Heart right ventricle (tissue), 2 donors: ENCODE measurements around a stretch of chr17.

DNA sequence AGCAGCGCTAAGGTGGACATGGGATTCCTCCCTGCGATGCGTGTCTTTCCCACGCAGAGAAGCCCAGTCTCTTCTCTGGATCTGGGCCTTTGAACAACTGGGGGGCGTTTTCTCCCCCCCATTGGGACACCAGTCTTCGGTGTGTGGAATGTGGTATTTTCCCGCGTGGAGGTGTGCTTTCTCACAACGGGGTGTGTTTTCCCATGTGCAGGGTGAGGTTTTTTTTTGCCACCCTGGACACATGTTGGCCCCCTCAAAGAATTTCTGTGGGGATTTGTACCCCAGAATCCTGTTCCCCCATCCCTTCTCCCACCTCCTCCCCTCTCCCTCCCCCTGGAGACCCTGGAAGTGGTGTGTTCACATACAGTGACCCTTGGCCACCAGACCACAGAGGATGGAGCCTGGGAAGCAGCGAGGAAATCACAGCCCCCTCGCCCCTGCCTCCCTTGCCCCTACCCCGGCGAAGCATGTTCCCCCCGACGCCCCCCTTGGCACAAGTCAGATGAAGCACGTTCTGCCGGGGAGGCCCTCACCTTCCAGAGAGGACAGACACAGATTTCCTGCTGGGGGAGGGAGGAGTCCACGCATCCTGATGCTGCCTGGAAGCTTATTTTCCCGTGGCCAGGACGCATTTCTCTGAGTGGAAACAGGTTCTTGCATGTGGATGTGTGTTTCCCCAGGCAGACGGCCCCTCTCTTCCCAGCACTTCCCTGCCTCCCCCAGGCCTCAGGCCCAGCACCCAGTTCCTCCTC lies 2.0 kb upstream of the SPEM1 start:
- PRO-cap, 2 experiments, result no peak in any of the 2 experiments

DNA sequence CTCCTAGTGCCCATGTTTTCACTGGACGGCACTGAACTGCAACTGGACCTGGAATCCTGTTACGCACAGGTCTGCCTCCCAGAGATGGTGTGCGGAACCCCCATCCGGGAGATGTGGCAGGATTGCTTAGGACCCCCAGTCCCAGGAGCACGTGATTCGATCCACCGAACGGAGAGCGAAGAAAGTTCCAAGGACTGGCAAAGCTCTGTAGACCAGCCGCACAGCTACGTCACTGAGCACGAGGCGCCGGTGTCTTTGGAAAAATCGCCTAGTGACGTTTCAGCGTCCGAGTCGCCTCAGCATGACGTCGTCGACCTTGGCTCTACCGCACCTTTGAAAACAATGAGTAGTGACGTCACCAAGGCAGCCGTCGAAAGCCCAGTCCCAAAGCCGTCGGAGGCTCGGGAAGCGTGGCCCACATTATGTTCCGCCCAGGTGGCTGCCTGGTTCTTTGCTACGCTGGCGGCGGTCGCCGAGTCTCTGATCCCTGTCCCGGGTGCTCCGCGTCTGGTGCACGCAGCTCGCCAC lies 1.2 kb downstream of the TMEM102 start:
- PRO-cap, 2 experiments, result no peak in any of the 2 experiments

- PRO-cap, 2 experiments, result peak in 2 of 2 experiments; most common plus-strand start chr17:7438303 (in 1); most common minus-strand start chr17:7438185 (in 1)
Measured at GRCh38 chr17:7437982-7438898, 1.1 kb upstream of the FGF11 start.

- PRO-cap, 2 experiments, result no peak in any of the 2 experiments
Measured at GRCh38 chr17:7440686-7441372, 1.5 kb downstream of the FGF11 start.

- PRO-cap, 2 experiments, result no peak in any of the 2 experiments
Measured at GRCh38 chr17:7492475-7492740, 11.2 kb downstream of the SLC35G6 start.

- PRO-cap, 2 experiments, result no peak in any of the 2 experiments
Measured at GRCh38 chr17:7510058-7510380, 28.8 kb downstream of the SLC35G6 start.

GRCh38 chr17:7515709-7516654 lies 32.9 kb upstream of the TNFSF12 start:
- PRO-cap, 2 experiments, result no peak in any of the 2 experiments

- PRO-cap, 2 experiments, result peak in 2 of 2 experiments; most common plus-strand start chr17:7558304 (in 1); most common minus-strand start chr17:7558375 (in 2)
Measured at GRCh38 chr17:7557868-7558591, 520 bp upstream of the TNFSF13 start.

DNA sequence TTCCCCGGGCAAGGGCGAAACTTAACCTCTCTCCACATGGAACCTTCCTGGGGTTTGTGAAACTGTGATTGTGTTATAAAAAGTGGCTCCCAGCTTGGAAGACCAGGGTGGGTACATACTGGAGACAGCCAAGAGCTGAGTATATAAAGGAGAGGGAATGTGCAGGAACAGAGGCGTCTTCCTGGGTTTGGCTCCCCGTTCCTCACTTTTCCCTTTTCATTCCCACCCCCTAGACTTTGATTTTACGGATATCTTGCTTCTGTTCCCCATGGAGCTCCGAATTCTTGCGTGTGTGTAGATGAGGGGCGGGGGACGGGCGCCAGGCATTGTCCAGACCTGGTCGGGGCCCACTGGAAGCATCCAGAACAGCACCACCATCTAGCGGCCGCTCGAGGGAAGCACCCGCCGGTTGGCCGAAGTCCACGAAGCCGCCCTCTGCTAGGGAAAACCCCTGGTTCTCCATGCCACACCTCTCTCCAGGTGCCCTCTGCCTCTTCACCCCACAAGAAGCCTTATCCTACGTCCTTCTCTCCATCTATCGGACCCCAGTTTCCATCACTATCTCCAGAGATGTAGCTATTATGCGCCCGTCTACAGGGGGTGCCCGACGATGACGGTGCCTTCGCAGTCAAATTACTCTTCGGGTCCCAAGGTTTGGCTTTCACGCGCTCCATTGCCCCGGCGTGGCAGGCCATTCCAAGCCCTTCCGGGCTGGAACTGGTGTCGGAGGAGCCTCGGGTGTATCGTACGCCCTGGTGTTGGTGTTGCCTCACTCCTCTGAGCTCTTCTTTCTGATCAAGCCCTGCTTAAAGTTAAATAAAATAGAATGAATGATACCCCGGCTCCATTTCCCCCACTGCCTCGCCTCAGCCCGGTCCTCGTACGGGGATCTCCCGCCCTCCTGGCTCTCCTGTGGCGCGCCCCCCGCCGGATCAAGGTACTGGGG lies 680 bp upstream of the SENP3 start:
- PRO-cap, 2 experiments, result no peak in any of the 2 experiments

- PRO-cap, 2 experiments, result no peak in any of the 2 experiments
Measured at GRCh38 chr17:7634479-7634783, 4.5 kb downstream of the SHBG start.

DNA sequence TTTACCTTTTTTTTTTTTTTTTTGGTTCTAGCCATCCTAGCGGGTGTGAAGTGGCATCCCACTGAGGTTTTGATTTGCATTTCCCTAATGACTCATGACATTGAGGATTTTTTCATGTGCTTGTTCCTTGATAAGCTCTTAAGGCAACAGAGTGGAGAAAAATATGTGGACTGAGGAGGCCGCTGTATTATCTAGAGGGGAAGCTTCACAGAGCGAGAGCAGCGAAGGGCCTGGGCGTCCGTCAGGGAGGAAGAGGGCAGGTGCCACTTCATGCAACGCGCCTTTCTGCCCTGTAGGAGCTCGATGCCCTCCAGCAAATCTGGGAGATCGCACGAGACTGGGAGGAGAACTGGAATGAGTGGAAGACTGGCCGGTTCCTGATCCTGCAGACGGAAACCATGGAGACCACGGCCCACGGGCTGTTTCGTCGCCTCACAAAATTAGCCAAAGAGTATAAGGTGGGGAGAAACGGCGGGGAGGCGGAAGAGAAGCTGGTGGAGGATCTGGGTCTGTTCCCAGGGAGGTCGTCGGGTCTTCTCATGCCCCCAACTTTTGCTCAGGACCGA lies 50.1 kb downstream of the DNAH2 start:
- PRO-cap, 2 experiments, result no peak in any of the 2 experiments

GRCh38 chr17:7842136-7842489 lies 8.1 kb downstream of the KDM6B start:
- PRO-cap, 2 experiments, result peak in 2 of 2 experiments; most common plus-strand start chr17:7842349 (in 2); most common minus-strand start chr17:7842268 (in 2)

DNA sequence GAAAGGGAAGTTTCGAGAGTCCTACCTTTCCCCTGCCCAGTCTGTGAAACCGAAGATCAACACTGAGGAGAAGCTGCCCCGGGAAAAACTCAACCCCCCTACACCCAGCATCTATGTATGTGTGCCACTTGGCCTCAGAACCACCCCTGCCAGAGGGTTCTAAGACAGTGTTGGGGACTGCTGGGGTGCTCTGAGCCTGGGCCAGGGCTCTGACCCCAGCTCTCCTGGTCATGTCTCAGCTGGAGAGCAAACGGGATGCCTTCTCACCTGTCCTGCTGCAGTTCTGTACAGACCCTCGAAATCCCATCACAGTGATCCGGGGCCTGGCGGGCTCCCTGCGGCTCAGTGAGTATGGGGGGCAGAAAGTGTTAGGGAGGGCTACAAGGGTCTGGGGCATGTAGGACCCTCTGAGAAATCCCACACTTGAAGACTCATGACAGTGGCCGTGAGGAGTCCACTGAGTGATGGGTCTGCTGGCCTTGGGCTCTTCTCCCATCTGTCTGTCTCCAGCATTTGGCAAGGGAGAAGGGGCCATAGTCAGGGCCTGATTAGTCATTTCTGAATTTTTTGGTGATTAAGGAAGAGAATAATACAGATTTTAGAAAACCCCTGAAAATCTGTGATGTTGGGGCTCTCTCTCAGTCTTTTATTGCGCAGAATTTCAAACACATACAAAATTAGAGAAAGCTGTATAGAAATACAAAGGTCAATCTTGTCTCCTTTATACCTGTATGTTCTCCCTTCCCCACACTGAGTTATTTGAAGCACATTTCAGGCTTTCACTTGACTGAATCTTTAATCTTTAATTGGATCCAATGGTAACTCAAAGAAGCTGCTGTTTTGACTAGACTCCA lies 4.8 kb upstream of the TMEM88 start:
- PRO-cap, 2 experiments, result no peak in any of the 2 experiments

- PRO-cap, 2 experiments, result no peak in any of the 2 experiments
Measured at GRCh38 chr17:7850687-7851033, 4.2 kb upstream of the TMEM88 start.

GRCh38 chr17:7868139-7868438 lies 10.3 kb downstream of the CYB5D1 start:
- PRO-cap, 2 experiments, result no peak in any of the 2 experiments

DNA sequence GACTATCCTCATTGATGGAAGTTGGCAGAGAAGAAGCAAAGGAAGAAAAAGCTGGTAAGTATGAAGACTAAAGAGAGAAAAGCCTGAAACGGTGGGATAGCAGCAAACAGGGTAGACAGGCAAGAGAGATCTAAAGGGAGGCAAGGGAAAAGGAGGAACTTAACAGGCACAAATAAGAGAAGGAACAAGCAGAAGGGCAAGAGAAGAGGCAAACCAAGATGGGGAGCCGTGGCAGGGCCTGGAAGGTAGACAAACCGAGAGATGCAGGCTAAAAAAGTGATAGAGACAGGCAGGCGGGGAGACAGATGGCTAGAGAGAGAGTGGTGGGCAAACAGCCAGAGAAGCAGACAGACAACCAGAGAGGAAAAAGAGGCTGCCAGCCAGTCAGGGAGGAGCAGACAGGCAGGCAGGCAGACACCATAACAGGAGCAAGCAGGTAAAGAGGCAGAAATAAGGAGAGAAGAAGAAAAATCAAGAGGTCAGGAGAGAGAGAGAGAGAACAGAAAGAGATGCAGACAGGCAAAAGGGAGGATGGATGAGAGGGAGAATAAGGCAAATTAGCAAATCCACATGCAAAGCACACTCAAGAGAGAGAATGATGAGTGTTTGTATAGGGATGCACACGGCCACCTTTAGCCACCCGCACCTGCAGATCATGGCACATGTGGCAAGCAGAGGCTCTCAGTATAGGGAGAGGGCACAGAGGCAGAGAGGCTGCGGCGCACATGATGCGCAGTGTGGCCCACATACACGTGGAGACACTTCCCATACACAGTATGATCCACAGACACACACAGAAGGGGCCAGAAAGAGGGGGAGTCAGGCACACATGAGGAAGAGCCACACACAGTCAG lies 6.8 kb upstream of the CHD3 start:
- PRO-cap, 2 experiments, result no peak in any of the 2 experiments

DNA sequence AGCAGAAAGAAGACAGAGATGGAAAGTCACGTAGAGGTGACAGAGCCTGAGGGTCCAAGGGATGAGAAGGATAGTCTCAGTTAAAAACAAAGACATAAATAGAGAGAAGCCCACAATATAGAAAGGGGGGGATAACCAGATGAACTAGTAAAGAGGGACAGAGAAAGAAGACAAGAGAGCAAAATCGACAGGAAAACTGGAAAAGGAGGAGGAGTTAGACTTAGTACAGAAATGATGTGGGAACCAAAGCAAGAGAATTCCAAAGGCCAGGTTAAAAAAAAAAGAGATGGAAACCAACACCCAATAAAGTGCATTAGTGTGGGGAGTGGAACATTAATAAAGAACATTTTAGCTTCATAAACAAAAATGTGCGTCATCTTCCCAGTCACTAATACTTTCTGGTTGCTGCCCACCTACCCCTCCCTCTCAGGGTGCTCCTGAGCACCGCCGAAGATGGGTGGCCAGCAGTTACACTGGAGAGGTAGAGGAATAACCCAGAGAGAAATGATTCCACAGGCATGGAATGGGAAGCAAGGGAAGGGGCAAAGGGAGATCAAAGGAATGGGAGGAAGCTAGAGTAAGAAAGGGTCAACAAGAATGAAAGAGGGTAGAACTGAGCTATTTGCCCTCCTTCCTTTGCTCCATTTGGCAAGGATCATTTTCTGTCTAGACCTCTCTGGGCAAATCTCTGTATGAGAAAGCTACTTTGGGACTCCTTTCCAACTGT lies 6.0 kb upstream of the CHD3 start:
- PRO-cap, 2 experiments, result peak in 1 of 2 experiments; most common plus-strand start position 429 of the sequence (in 1)

GRCh38 chr17:7885747-7885997 lies 2.9 kb upstream of the CHD3 start:
- PRO-cap, 2 experiments, result peak in 2 of 2 experiments; most common minus-strand start chr17:7885919 (in 2)

GRCh38 chr17:7916914-7917345 lies 841 bp upstream of the RNF227 start:
- PRO-cap, 2 experiments, result no peak in any of the 2 experiments

- PRO-cap, 2 experiments, result no peak in any of the 2 experiments
Measured at GRCh38 chr17:7922157-7922820, 6.2 kb upstream of the RNF227 start.